ENCODE data around the genes ZFYVE21, ATP5MJ and AKT1.

DNA sequence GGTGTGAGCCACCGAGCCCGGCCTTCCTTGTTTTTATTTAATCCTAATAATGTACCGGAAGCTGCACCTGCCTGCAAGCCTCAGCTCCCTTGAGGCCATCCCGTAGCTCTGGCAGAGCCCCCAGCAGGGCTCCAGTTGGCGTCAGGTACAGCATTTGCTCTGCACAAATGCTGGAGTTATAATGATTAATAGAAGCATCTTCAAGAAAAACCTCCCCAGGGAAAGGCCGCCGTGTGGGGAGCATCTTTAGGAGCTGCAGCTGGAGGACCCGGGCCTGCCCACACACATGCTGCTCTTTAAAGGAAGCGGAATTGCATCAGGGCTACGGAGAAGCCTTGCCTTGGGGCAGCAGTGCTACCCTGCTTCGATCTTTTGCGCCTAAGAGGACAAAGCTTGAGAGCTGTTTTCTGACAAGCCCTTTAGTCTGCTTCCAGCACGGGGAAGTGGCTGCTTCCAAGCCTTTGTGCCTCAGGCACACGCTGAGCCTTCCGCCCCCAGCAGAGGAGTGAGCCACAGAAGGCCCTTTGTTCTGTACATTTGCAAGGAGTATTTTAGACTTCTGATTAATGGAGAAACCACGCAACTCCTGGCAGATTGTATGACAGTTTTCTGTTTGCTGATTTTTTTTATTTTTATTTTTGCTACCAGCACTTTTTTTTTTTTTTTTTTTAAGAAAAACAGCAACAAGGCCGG, 31.5 kb downstream of the COA8 start:
- PRO-cap = no peak

GRCh38 chr14:103657268-103658057, 28.5 kb downstream of the KLC1 start:
- PRO-cap = no peak

- PRO-cap = no peak
Measured at GRCh38 chr14:103675654-103675906, 39.7 kb downstream of the XRCC3 start.

GRCh38 chr14:103683516-103683912, 31.7 kb downstream of the XRCC3 start:
- PRO-cap = no peak

DNA sequence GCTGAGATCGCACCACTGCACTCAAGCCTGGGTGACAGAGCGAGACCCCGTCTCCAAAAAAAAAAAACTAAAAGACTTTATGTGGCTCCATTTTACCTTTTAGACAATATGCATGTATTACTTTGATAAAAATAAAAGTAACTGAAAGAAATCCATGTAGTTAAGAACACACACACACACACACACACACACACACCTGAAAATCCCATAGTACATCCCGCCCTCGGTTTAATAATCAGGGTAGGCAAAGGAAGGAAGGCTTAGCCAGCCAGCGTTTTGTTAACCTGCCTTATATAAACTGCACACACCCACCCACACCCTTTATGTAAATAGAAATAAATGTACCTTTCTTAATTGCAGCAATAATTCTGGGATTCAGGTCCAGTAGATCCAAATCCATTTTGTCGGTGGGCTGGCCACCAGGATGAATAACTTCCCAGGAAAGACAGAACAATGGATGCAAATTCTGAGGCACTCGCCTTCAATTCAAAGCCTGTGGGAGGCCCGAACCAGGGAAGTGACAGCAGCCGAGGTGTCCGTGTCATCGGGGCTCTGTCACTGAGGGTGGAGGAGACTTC, 4.5 kb downstream of the XRCC3 start:
- PRO-cap = no peak

GRCh38 chr14:103715583-103716057, at the start of gene ZFYVE21:
Gene ZFYVE21 (plus strand): TSS chr14:103715810.
- PRO-cap = bidirectional peak, plus-strand start at chr14:103715730, minus-strand start at chr14:103715459

DNA sequence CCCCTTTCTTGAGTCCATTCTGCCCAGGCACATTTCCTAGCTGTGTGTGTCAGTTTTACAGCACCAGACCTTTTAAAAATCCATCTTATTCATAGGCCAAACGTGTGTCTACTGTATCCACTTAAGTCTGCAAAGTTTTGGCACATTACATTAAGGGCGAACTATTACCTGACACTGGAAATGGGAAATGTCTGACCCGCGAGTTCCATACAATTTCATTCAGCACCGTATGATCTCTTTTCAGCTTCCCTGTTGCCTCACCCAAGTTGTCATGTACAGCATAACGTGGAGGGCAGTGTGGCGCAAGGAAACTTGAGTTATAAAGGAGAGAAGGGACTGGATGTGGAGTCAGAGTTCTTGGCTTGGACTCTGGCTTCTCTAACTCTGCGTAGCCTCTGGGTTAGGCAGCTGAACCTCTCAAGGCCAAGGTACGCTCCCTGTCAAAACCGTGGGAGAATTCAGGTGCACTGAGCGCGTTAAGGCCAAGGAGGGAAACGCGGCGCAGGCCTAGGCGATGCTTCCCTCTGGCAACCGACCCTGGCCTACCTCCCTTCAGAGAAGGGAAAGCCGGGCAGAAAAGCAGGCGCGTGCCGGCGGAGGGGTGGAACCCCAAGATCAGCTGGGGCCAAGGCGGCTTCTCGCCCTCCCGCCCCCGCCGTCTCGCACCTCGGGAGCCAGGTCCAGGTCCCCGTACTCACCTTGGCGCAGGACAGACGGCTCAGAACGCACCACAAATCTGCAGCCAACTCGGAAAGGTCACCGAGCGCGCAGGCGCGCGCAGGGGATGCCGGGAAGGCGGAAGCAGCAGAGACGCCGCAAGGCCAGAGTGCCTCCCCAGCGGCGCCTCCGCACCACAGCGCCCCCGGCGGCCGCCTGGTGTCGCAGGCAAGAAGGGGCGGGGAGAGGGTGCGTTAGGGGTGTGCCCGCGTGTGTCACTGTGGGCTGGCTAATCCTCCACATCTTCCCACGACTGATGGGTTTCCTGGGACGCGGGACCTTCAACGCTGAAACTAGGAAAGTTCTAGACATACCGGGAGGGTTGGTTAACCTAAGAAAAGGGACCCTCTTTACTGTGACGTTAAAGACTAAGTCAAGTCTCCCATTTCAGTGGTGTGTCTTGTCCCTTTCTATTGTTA, at the start of gene ATP5MJ:
Gene ATP5MJ, minus strand, starts transcription at position 758 of the 1,136 bp plus-strand sequence.
- PRO-cap = unidirectional peak, minus-strand start at position 749 of the sequence; unidirectional peak, minus-strand start at position 786 of the sequence

- PRO-cap = no peak
Measured at GRCh38 chr14:104086245-104086690, 768 bp downstream of the ASPG start.

- PRO-cap = no peak
Measured at GRCh38 chr14:104149612-104150189, 11.3 kb downstream of the KIF26A start.

- PRO-cap = no peak
Measured at GRCh38 chr14:104268056-104268426, 129.7 kb downstream of the KIF26A start.

DNA sequence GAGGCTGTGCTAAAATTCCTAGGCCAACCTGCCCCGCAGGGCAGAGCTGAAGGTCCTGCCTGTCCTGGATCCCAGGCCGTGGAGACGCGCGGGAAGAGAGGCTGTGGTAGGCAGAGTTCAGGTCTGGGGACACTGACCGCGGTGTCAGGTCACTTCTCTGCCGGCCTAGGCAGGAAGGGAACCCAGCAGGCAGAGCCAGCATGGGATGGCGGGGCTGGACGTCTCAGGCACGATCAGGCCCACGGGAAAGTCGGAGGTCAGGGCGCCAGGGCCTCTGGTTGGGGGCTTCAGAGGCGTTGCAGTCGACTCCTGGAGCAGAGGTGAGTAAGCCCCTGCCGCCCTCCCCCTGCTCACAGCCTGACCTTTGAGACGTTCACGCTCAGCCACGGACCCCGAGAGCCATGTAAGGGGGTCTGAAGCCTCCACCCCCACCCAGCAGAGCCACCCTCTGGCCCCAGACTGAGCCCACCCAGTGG, 142.7 kb downstream of the KIF26A start:
- PRO-cap = no peak

DNA sequence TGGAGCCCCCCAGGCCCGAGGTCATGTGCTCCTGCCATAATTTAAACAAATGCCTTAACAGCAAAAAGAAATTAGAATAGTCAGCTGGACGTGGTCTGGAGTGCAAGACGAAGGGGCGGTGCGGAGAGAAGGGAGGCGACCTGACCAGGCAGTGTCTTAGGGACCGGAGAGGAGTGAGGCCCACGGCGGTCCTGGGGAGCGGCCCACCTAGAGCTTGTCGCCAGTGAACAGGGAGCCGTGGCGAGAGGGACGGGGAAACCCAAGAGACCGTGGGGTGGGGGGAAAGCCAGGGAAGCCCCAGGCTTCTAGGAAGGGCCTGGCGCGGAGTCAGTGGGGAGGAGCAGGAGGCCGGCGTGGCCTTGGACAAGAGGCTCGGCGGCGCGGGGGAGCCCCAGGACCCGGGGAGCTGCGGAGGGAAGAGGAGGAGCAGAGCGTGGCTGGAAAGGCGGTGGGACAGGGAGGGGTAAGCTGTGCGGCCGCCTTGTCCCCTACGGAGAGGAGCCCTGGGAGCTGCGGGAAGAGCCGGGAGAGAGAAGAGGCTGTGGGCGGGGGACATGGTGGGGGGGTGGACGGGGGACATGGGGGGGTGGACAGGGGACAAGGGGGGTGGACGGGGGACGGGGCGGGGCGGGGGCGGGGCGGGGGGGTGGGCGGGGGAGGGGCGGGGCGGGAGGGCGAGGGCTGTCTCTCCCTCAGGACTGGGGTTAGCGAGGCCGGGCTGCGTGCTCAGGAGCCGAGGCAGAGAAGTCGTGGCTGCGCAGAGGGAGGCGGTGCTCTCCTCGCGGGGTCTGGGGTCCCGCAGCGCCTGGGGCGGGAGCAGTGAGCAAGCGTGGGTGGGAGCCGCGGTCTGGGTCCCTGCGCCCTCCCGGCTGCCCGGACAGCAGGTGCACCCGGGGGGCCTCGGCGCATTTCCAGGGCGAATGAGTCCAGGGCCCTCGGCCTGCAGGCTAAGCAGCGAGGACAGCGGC, 118.3 kb upstream of the C14orf180 start:
- PRO-cap = no peak

GRCh38 chr14:104656303-104656716, 33.1 kb upstream of the INF2 start:
- PRO-cap = no peak

DNA sequence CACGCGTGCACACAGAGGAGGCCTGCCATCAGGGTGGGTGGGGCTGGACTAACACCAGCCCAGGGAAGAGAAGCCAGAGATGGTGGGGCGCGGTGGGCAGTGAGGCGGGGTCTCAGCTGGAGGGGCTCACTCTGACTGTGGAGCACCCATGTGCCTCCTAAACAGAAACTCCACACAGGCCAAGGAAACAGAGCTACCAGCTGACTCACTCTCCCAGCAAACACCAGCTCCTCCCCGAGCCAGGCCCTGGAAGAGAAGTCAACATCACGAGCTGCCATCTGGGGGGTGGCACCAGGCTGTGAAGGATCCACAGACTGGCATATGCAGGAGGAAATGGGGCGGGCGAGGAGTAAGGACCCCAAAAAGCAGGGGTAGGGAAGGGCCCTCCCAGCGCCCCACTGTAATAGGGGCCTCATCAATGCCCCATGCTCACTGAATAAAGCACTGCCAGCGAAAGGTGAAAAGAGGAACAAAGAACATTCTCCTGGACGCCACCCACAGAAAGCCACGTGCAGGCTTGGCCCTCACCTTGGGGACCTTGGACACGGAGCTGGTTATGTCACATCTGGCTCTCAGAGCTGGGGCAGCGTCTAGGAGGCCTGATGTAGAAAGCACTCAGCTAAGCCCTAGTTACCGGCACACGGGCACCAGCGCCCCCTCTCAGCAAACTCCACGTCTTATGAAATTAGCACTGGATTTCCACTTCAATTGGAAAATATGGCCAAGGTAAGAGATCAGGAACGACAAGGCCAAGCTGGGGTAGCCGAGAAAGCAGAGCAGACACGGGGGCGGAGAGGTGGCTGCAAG, 8.4 kb upstream of the INF2 start:
- PRO-cap = bidirectional peak, plus-strand start at position 277 of the sequence, minus-strand start at position 174 of the sequence

GRCh38 chr14:104689729-104690252, 373 bp downstream of the INF2 start:
- PRO-cap = no peak

- PRO-cap = no peak
Measured at GRCh38 chr14:104767076-104767971, 14.4 kb downstream of the SIVA1 start.

DNA sequence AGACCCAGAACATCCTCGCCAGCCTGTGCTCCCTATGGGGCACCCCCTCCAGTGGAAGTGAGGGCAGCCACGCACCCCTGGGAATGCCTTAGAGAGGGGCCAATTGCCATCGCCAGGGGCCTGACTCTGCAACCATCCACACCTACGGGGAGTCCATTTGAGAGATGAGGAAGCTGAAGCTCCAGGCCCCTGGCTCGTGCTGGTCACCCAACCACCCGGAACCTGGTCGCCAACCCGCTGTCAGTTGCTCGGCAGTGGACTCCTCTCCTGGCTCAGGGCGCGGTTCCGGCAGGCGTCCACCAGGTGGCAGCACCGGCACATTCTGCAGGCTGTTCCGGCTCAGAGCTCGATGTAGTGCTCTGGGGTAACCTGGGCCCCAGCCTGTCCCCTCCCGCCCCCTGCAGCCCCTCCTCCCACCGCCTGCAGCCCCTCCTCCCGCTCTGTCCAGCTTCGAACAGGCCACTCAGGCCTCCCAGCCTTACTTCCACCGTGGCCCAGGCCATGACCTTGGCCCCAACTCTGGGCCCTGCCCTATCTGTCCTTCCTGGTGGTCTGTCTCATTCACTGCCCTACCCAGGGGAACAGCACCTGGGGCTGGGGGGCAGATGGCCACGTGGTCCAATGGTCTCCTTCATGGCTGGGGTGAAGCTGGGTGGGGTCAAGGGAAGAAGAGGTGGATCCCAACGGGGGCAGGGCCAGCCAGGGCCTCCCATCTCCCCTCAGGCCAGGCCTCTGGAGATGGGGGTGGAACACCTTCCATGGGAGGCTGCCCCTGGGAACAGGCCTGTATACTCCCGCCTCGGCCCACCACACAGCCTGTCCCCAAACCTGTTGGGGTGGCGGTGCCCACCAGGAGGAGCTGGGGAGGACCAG, 15.7 kb downstream of the SIVA1 start:
- PRO-cap = no peak

GRCh38 chr14:104770475-104771331, 17.8 kb downstream of the SIVA1 start:
- PRO-cap = no peak

DNA sequence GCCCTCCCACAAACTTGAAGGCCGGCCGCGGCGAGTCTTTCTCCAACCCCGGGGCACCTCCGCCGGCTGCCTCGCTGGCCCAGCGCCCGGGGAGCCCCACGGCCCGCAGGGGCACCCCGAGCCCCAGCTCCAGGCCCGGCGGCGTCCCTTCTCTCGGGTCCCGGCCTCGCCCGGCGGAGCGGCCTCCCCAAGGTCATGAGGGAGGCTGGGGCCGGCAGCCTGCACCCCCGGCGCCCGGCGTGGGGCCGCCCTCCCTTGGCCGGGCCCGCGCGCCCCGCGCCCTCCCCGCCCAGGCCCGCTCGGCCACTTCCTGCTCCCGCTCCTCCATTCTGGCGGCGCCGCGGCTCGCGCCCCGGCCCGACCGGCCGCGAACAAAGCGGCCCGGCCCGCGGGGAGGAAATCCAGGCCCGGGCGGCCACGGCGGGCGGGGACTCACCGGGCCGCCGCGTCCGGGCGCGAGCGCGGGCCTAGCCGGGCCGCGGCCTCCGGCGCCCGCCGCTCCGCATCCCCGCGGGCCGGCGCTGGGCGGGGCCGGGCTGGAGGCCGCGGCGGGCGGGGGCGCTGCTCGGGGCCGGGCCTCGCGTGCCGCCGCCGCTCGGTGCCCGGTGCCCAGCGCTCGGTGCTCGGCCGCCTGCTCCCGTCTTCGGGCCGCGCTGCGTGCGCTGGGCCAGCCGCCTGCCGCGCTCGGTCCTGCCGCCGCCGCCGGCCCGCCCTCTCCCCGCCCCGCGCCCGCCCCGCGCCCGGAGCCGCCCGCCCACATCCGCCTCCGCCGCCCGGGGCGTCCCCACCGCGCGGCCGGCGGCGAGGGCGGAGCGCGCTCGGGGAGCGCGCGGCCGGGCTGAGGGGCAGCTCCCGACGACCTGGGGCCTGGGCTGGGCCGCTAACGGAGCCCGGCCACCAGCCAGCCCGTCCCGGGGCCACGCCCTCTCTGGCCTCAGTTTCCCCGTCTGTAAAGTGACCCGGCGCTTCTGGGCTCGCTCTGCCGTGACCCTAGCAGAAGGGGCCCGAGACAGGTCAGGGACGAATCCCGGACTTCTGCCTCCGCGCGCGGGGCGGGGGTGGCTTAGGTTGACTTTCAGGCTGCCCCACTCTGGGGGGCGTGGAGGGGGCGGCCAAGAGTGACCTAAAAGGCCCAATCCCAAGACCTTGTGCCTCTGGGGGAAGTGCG, at the start of gene AKT1:
Gene AKT1, minus strand, starts transcription at position 701 of the 1,168 bp plus-strand sequence.
- PRO-cap = bidirectional peak, plus-strand start at position 810 of the sequence, minus-strand start at position 709 of the sequence

DNA sequence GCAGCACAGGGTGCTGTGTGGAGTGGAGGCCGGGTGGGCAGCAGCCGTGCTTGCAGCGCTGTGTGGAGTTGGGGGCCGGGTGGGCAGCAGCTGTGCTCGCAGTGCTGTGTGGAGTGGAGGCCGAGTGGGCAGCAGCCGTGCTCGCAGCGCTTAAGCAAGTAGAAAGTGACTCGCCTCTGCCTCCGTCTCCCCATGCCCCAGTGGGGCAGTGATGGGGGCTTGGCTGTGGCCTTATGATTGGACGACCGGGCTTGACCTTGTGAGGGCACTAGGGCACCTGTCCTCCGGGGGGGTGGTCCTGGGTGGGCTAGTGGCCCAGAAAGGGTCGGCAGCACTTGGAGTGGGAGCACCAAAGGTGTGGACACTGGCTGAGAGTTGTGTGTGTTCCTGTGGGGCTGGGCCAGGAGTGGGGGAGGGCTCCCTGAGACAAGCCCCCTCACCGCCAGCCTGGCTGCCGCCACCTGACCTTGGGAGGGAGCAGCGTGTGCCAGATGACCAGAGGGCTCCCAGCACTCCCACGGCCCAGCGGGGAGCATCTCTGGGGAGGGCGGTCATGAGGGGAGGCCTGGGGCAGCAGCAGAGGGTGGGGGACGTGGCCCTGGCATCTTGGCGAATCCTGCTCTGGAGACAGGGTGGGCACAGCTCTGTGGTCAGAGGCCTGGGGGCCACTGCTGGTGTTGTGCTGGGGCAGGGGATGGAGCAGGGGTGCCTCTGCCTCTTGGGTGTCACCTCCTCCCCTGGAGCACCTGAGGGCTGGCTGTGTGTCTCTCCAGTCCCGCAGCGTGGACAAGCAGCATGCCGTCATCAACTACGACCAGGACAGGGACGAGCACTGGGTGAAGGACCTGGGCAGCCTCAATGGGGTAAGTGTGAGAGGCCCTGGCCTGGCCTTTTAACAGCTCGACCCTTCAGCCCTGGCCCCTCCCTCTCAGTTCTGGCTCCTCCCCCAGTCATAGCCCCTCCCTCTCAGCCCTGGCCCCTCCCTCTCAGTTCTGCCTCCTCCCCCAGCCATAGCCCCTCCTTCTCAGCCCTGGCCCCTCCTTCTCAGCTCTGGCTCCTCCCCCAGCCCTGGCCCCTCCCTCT, 10.8 kb downstream of the CEP170B start:
- PRO-cap = no peak

All from bronchial lymph node (tissue), 1 donor.